ENCODE measurements around a stretch of chr18.

DNA sequence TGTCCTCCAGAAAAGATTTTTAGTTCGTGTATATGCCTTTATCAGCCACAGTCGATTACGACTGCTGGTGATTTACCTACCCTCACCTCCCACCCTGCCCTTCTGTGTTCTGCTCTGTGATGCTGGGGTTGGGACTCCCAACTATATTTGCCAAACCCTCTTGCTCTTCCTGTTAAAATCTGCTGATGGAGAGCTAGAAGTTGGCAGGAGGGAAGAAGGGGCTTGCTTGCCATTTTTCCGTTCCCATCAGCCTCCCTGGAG is 30.7 kb downstream of the RAB12 start:
- PRO-cap = no peak
- RAMPAGE, long total RNA = no peak
- RRBS = no CpG with 5 or more reads among the region's 4 CpGs

DNA sequence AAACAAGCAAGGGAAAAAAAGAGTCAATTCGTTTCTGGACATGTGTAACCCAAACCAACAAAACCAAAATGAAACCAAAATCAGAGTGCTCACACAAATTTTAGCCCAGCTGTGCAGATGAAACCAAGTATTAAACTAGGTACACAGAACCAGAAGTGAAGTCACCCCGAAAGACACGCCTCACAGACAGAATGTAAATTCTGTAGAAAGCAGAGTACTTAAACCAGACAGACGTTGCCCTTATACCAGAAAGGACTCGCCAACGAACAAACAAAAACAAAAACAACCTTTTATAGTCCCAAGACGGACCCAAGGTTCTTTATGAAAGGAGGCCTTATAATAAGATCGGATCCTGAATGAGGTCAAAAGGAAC is 31.9 kb upstream of the MTCL1 start:
- PRO-cap = no peak
- RAMPAGE, long total RNA = no peak
- RRBS = no CpG with 5 or more reads among the region's 8 CpGs

GRCh38 chr18:9016687-9017137 is 85.8 kb upstream of the NDUFV2 start:
- PRO-cap = no peak
- RAMPAGE, long total RNA = no peak
- RRBS = no CpG with 5 or more reads among the region's 13 CpGs

DNA sequence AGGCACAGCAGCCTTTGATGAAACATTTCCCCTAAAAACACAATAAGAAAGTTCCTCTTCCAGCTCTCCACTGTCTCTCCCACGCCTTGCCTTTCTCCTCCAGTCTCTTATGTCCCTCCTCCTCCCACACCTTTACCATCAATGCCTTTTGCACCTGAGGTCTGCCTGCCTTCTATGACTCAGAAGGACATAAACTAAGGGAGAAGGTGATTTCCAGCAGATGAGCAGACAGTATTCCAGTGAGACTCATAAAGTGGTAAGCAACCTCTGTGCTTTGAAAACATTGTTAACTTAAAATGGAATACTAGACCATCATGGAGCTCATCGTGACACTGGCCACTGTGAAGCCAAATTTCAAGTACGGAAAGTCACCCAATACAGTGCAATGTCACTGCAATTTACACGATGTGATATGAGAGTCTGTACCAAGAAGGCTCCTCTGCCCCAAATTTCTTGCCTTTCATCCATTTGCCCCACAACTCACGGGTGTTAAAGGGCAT is 34.1 kb upstream of the NDUFV2 start:
- PRO-cap = no peak
- RAMPAGE, long total RNA = no peak
- RRBS = no CpG with 5 or more reads among the region's 5 CpGs

- PRO-cap = no peak
- RAMPAGE, long total RNA = no peak
These were observed 15.5 kb downstream of the NDUFV2 start for GRCh38 chr18:9118104-9118310.

DNA sequence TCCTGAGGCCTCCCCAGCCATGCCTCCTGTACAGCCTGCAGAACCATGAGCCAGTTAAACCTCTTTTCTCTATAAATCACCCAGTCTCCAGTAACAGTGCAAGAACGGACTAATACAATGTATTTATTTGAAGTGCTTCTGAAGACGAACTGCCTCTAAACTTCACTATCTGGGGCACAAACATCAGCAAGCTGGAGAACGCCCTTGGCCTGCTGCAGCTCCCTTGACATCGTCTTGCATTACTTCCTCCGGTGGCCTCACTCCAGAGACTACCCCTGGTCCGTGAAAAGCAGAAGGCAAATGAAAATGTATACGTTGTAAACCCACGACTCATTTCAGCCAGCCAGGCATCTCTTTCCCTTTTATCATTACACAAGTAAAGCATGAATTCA is 41.8 kb upstream of the RALBP1 start:
- PRO-cap = no peak
- RAMPAGE, long total RNA = no peak
- RRBS = no CpG with 5 or more reads among the region's 8 CpGs

DNA sequence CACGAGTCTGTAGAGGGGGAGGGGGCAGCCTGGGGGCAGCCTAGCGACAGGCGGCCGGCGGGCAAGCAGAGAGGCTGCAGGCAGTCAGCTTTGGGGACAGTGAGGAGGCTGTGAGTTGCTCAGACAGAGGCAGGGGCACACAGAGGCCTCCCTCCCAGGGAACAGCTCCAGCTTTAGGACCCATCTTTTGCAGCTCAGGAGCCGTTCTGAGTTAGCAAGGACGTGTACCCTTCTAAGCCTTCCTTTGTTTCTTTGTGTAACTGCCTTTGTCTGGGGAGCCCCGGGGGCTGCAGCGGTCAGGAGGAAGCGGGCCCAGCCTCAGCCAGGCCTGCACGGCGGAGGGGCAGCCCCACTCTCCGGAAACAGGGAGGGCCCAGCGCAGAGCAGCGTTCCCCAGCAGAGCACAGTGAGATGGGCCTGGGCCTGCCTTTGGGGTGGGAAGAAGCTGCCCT is 41.1 kb upstream of the RALBP1 start:
- PRO-cap = no peak
- RAMPAGE, long total RNA = no peak
- RRBS = 35% methylated on average over 6 of the region's 15 CpGs

DNA sequence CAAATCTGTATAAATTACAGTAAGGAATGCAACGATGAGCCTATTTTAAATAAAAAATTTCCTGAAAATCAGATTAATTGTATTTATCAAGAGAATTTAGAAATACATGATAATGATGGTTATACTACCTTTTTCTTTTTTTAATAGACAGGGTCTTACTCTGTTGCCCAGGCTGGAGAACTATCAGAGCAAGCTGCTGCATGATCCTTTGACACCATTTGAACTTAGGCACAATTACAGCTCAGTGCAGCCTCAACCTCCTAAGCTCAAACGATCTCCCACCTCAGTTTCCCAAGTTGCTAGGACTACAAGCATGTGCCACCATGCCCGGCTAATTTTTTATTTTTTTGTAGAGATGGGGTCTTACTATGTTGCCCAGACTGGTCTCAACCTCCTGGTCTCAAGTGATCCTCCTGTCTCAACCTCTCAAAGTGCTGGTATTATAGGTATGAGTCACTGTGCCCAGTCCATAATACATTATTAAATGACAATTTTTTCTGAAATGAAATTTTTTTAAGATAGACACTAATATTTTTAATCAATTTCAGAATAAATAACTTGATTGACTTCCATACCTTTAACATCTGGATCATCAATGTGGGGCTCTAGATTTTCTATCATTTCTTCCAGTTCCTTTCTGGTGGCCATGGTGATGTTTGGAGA is 44.6 kb downstream of the PPP4R1 start:
- PRO-cap = no peak
- RAMPAGE, long total RNA = no peak
- RRBS = no CpG with 5 or more reads among the region's 3 CpGs

GRCh38 chr18:9580704-9580903 is 33.8 kb downstream of the PPP4R1 start:
- PRO-cap = no peak
- RAMPAGE, long total RNA = no peak
- RRBS = no CpG with 5 or more reads among the region's 3 CpGs

- PRO-cap = no peak
- RAMPAGE, long total RNA = no peak
- RRBS = no CpG with 5 or more reads among the region's 3 CpGs
These were observed 29.2 kb upstream of the PPP4R1 start for GRCh38 chr18:9643517-9643919.

GRCh38 chr18:9684842-9685885 is 22.9 kb upstream of the RAB31 start:
- PRO-cap = no peak
- RAMPAGE, long total RNA = no peak
- RRBS = no CpG with 5 or more reads among the region's 13 CpGs

DNA sequence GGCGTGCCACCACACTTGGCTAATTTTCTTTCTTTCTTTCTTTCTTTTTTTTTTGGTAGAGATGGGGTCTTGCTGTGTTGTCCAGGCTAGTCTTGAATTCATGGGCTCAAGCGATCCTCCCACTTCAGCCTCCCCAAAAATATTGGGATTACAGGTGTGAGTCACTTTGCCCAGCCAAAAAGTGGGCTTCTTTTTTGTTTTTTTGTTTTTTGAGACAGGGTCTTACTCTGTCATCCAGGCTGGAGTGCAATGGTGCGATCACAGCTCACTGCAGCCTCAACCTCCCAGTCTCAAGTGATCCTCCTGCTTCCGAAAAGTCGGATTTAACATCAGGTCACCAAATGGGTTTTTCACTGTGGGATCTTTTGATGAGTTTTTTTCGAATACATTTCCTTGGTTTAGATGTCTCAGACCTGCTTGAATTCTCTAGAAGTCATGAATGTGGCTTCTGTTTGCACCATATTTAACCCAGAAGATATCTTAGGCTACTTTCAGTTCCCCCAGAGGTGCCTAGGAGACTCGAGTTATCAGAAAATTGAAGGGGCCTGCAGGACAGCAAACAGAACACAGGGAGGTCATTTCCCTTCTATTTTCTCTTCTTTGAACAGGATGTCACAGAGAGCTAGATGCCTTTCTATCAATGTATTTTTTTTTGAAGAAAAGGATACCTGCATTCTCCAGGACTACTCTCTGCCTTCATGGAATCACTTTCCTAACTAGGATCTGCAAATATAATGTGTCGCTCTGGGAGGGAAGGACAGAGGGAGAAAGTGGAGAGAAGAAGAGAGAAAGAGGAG is 9.0 kb downstream of the RAB31 start:
- PRO-cap = no peak
- RAMPAGE, long total RNA = no peak
- RRBS = no CpG with 5 or more reads among the region's 8 CpGs

DNA sequence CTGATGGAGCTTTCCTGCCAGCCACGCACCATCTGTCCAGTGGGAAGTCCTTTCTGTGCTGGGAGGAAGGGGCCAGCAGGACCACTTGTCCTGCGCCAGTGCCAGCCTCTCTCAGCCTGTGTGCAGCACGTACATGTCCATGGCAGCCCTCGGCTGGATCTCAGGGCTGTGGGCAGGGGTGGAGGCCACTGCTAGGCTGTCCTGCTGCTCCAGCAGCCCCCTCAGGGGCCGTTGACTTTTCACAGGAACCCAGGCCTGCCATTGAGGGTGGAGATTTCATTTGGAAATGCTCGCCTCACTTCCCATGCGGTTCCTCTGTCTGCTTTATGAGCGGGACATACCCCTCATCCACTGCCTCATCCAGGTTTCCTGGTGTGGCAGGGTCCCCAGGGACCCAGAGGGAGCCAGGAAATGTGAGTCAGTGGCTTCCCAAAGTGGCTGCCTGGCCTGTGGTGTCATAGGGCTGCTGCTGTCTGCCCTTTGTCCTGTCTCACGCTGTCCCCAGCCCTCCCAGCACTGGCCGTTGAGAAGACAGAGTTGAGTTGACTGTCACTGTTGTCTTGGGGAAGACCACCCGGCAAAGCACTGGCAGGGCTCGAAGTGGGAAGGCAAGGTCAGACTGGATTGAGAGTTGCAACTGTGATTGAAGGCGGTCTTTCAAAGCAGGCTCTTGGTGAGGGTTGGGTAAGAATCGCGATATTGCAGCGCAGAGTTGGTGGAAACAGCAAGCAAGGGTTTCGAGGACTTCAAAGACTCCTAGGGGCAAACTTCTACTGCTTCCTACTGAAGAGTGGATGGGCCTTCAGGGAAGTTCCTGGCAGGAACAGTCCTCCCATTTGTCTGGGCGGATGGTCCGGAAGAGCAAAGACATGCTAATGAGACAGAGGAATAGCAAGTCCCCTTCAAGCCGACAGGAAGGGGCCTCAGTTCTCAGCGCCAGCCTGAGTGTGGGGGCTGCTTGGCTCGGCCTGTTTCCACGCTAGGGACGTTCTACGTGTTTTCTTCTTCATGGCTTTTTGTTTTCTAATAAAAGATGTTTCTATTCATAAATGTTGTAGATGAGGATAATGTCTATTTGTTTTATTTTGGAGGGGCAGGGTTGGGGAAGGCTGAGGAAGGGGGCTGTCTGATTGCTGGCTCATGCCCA is 33.8 kb downstream of the RAB31 start:
- PRO-cap = no peak
- RAMPAGE, long total RNA = no peak
- RRBS = no CpG with 5 or more reads among the region's 25 CpGs

GRCh38 chr18:9755503-9756075 is 47.5 kb downstream of the RAB31 start:
- PRO-cap = no peak
- RAMPAGE, long total RNA = no peak
- RRBS = no CpG with 5 or more reads among the region's 4 CpGs

GRCh38 chr18:9808154-9809360 is 77.2 kb upstream of the TXNDC2 start:
- PRO-cap = no peak
- RAMPAGE, long total RNA = no peak
- RRBS = no CpG with 5 or more reads among the region's 23 CpGs

DNA sequence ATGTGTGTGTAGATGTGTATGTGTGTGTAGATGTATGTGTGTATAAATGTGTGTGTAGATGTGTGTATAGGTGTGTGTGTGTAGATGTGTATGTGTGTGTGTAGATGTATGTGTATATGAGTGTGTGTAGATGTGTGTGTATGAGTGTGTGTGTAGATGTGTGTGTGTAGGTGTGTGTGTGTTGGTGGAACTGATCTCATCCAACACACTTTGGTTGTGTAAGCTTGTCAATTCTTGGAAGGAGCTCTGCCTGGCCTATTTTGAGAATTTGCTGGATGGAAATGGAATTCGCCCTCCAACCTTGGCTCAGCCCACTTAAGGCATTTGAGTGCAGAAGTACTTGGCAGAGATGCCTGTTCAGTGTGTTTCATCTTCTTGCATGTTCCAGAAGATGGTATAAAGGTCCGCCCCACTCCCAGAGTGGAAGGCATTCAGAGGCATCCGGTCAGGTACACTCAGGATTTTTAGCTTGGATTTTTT is 61.4 kb upstream of the TXNDC2 start:
- PRO-cap = no peak
- RAMPAGE, long total RNA = no peak
- RRBS = no CpG with 5 or more reads among the region's 3 CpGs

- PRO-cap = no peak
- RAMPAGE, long total RNA = no peak
- RRBS = no CpG with 5 or more reads among the region's 10 CpGs
These were observed 8.7 kb upstream of the TXNDC2 start for GRCh38 chr18:9876808-9877791.

DNA sequence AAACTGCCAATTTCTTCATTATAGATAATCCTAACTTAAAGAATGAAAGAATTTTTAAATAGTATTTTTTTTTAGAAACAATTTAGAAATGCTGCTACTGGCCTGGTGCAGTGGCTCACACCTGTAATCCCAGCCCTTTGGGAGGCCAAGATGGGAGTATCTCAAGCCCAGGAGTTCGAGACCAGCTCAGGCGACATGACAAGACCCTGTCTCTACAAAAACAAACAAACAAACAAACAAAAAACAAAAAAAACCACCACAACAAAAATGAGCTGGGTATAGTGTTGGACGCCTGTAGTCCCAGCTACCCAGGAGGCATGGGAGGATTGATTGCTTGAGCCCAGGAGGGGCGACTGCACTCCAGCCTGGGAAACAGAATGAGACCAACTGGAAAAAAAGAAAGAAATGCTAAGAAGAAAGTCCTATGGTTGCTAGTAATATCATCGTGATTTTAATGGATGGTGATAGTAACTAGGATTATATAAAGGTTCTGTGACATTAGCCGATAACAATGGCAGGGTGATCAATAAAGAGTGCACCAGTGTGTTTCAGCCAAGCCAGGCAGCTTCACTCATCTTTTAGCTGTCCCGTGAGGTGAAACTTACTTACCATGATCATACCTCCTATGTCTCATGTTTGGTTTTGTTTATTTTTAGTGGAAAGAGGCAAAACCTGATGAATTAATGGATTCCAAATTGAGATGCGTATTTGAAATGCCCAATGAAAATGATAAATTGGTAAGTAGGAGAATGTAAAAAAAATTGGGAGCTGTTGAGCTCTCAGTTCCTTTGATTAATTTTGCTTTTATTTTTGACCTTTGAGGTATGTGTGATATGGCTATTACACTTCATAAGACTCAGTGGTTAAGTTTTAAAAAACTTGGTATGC is 22.8 kb downstream of the VAPA start:
- PRO-cap = no peak
- RAMPAGE, long total RNA = no peak
- RRBS = no CpG with 5 or more reads among the region's 8 CpGs

DNA sequence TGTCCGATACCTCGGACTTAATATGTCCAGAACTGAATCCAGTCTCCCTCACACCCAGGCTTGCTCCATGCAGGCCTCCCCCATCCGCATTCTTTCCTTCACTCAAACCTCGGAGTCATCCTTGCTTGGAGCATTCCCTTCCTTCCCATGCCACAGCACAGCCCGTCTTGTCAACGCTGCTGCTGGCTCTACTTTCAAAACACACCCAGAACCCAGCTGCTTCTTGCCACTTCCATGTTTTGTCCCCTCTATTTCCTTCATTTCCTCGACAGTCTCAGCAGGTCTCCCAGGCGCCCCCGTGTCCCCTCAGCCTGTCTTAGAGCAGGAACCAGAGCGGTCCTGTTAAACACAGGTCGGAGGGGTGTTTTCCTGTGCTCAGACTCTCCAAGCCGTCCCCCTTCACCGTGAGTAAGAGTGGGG is 54.4 kb downstream of the VAPA start:
- PRO-cap = no peak
- RAMPAGE, long total RNA = no peak
- RRBS = no CpG with 5 or more reads among the region's 13 CpGs

DNA sequence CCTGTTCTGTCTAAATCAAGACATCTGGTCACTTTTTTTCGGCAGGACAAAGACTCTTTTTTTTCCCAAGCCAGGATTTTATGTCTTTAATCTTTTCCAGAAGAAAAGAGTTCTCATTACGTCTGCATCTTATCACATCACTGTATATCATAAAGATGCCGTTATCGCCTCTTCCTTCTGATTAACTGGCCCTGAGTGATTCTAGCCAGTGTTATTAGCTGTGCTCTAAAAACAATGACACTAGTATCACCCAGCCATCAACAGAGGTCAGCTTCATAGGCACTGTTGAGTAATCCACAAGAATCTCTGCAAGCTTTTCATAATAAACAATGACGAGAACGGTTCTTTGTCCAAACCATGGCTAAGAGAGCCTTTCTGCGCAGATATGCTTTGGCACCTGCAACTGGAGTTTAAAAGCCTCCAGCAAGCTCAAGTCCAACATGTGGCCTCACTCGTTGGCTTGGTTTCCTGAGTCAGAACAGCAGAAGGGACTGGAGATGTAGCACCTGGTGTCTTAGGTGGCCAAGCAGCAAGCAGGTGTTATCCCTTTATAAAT is 138.3 kb downstream of the VAPA start:
- PRO-cap = no peak
- RAMPAGE, long total RNA = no peak
- RRBS = no CpG with 5 or more reads among the region's 8 CpGs

Data from lung (tissue), 4 donors.